Measurements from ENCODE around the genes PPM1K, HERC3 and TIGD2.

DNA sequence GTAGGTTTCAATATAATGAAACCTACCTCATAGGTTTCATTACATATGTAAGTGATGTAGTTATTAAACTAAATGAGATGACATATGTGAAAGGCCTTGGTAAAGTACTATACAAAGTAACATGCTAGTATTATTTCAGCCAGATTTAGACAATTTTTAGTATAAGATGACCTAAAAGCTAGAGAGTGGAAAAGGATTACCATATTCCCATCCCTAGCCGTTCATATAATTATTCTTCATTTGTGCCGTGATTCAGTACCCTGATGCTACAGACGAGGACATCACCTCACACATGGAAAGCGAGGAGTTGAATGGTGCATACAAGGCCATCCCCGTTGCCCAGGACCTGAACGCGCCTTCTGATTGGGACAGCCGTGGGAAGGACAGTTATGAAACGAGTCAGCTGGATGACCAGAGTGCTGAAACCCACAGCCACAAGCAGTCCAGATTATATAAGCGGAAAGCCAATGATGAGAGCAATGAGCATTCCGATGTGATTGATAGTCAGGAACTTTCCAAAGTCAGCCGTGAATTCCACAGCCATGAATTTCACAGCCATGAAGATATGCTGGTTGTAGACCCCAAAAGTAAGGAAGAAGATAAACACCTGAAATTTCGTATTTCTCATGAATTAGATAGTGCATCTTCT, 6.8 kb downstream of the SPP1 start:
- PRO-cap, 2 experiments: no peak in any of the 2 experiments

DNA sequence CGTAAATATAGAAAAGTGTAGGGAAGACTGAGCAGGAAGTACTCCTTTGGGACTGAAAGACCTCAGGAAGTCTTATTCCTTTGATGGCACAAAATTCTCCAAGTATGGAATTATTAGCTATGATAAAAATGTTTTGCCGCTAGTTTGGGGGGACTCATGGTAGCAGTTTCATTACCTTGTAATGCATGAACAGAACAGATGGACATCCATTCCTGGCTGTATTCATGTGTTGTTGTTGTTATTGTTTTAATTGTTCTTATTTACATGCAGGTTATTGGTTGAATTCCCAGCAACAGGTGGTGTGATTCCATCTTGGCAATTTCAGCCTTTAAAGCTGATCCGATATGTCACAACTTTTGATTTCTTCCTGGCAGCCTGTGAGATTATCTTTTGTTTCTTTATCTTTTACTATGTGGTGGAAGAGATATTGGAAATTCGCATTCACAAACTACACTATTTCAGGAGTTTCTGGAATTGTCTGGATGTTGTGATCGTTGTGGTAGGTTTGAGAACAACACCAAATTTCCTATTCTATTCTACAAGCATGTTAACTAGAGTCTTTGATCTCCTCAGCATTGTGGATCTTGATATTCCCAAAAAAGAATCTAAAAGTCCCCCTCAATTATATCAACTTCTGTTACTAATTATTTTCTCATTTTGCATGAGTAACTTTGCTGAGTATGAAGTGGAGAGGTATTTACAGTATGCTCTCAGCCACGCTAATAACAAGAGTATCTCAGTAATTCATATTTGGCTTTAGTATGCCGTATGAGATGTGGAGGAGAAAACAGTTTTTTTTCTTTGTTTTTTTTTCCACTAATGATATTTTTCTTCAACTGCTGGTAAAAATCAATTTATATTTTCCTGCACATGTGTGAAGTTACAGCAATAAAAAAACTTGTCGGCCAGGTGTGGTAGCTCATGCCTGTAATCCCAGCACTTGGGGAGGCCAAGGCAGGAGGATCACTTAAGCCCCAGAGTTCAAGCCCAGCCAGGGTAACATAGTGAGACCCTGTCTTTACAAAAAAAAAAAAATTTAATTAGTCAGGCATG, 39.3 kb downstream of the PKD2 start:
- PRO-cap, 2 experiments: no peak in any of the 2 experiments

DNA sequence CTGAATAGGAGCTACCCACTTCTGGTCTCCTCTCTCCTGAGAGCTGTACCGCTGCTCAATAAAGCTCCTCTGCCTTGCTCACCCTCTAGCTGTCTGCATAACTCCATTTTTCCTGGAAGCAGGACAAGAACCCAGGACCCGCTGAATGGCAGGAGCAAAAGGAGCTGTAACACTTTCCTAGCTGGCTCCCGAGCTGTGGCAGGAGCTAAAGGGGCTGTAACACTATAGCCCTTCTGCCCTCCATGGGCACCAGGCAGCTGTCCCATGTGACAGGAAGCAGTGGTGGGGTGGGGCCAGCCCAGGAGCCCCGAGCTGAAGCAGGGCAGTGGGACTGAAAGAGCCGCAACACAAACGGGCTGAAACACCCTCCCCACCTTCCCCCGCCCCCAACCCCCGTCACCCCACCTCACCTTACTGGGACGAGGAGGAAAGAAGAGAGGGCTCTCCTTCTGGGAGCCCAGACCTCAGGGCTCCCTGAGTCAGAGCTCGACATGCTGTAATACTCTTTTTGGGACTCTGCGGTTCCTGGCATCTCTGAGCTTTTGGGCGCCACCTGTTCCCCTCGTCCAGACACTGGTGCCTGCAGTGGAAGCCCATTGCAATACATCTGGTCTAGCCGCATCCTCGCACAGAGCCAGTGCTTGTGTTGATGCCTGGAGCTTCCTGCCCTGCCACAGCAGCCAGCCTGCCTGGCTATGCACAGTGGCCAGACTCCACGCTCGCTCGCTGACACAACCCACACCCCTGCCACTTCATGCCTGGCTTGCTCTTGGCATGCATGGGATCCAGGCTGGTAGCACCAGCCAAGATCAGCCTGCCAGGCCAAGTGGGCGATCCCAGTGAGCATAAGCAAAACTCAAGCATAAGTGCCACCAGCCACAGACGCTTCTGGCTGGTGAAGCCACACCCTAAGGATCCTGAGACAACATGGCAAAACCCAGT, 39.3 kb downstream of the PPM1K start:
- PRO-cap, 2 experiments: peak in 2 of 2 experiments; most common plus-strand start position 279 of the sequence (in 1); most common minus-strand start position 197 of the sequence (in 1)

DNA sequence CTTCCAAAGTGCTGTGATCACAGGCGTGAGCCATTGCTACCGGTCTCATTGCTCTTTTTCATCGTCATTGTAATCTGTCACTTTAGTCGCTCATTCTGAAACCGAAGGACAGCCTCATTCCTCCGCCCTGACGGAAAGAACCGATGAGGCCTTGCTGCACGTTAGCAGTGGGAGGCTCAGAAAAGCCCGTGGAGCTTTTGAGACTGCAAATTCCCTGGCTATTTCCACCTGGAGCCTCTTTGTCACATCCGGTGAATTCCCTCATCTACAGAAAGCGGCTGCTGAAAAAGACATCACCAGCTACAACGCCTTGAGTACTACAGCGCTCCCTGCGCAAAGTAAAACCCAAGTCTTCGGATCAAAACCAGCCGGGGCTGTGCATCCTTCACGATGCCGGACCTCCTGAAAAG, 996 bp downstream of the PPM1K start:
- PRO-cap, 2 experiments: peak in 1 of 2 experiments; most common plus-strand start position 293 of the sequence (in 1)

DNA sequence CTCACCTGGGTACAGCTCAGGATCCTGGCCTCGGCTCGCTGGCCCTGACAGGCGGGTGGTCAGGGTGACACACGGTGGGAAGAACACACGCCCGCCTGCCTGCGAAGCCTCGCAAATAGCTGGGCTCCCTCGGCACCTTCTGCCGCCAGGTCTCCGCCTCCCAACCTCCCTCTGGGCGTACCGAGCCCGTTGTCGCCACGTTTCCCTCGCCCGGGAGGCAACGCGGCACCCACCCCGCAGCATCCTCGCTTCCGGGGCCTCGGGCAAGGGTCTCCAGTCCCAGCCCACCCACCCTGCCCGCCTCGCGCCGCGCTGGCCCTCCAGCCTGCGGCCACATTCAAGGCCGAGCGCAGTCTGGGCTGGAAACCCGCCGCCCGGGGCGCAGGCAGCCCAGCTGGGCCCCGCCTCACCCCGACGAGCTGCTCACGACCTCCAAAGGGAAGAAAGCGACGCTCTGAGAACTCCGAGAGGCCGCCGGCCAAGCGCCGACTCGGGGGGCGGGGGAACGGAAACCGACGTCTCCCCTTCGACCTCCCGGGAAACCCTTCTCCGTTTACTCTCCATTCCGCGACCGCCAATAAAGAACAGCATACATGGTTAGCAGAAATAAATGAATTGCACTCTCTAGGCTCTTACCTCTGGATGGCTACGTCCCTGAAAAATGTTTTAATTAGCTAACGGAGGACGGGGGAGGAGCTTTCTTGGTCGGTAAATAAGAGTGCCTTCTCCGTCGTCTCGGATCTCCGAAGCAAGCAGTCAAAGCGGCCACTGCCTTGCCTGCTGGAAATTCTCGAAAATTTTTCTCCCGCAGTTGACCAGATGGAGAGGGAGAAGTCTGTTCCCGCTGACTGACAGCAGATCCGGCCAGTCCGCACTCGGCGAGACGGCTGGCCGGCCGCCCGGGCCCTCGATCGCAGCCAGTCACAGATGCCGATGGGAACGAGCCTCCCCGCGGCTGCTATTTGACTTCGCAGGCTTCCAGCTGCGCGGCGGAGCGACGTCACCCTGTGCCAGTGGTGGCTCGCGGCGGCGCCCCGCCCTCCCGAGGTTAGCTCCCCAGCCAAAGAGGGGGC, at the start of gene PPM1K:
Gene PPM1K (minus strand): TSS at position 792 of the 1,073 bp plus-strand sequence.
- PRO-cap, 2 experiments: peak in 2 of 2 experiments; most common plus-strand start position 435 of the sequence (in 1); most common minus-strand start position 492 of the sequence (in 2)

DNA sequence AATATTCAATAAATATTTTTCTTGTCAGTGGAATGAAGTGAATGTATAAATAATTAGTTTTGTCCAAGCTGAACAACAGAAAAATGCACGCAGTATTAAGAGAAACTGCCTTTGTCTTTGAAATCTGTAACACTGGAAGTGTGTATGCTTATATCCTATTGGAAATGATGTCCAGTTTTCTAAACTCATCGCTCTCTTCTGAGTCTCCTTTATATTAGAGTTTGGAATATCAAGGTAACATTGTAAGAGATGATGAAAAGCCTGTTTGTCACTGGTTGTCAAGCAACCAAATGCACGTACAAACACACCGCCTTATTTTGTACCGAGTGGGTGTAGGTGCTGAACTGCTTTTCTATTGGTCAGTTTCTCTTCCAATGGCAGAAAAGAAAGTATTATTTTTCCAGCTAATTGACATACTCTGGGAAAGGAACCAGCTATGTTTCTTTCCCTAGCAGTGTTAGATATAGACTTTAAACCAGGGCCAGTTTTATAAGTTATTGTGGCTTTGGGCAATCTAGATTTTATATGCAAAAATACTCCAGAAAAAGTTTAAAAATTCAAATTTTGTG, 6.6 kb upstream of the PPM1K start:
- PRO-cap, 2 experiments: no peak in any of the 2 experiments

DNA sequence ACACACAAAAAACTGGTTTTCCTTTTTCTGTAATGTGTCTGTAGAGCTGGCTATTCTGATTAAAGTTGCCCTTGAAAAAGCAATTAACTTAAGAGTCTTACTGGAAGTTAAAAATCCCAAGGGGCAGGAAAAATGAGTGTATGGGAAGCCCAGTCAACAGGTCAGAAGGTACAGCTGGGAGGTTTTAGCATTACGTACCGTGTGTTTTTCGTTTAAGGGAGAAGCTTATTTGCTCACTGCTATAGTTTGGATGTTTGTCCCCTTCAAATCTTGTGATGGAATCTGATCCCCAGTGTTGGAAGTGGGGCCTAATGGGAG, 37.1 kb upstream of the HERC6 start:
- PRO-cap, 2 experiments: no peak in any of the 2 experiments

DNA sequence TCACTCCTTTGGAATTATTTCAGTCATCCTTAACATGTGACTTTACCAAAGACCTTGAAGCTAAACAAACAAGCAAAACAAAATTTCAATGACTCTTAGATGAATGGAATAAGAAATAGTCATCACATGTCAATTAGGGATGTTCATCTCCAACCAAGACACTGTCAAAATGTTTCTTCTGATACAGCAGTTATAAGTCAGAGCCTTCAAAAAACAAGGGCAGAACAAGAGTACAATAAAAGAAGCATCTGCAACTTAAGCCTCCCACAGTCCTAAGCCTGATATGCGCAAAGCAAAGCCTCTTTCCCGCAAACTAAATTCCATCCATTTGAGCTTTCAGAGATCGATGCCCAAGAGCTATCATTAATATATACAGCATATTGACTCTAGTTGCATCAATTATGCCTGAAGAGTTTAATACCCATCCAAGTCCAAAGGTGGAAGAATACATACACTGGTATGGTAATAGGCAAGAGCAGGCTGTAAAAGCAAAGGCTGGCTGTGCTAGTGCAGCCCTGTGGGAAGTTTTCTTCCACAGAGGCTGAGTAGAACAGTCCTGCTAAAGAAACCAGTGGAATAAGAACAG, 2.3 kb downstream of the PIGY start:
- PRO-cap, 2 experiments: no peak in any of the 2 experiments

- PRO-cap, 2 experiments: peak in 2 of 2 experiments; most common plus-strand start chr4:88592659 (in 2); most common minus-strand start chr4:88592279 (in 1)
Observed at GRCh38 chr4:88592221-88592802, at the start of gene HERC3. Gene HERC3 (plus strand): TSS chr4:88592480.

GRCh38 chr4:88605614-88606413, 13.5 kb downstream of the HERC3 start:
- PRO-cap, 2 experiments: no peak in any of the 2 experiments

DNA sequence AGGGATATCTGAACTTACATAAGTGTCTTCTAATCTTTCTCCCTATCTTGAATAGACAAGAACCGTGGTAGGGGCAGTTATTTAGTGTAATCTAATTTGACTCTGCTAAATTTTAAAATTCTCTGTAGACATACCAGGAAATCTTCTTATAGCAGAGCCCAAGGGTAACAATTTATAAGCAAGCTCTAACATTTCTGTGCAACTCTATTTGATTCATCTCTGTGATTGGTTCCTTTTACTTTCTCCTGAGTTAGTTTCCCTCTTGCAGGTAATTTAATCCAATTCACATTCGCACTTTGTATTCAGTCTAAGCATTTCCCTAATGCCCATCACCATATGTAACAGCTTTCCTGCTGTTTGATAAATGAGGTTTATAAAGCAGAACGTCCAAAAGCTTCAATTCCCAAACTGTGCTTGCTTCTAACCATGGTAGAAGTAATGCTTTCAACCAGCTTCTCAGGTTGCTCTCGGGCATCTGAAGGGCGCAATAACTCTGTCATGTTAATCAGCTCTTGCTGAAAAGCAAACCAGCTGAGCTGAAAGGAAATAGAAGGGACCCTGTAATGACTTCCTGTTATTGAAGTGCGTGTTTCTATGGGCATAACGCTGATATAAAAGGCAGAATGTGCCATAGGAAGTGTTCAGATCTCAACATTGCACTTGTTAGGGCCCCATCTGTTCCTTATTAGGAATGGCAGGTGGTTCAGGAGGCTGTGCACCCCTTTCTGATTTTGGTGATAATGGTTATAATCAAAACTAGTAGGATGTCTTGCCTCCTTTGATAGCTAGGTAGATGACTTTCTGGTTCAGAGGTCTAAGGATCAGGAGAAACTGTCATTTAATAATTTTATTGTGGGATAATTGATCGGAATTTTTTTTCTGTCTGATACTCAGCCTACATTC, 21.1 kb downstream of the HERC3 start:
- PRO-cap, 2 experiments: no peak in any of the 2 experiments

GRCh38 chr4:89110541-89110817, 854 bp upstream of the TIGD2 start:
- PRO-cap, 2 experiments: no peak in any of the 2 experiments

DNA sequence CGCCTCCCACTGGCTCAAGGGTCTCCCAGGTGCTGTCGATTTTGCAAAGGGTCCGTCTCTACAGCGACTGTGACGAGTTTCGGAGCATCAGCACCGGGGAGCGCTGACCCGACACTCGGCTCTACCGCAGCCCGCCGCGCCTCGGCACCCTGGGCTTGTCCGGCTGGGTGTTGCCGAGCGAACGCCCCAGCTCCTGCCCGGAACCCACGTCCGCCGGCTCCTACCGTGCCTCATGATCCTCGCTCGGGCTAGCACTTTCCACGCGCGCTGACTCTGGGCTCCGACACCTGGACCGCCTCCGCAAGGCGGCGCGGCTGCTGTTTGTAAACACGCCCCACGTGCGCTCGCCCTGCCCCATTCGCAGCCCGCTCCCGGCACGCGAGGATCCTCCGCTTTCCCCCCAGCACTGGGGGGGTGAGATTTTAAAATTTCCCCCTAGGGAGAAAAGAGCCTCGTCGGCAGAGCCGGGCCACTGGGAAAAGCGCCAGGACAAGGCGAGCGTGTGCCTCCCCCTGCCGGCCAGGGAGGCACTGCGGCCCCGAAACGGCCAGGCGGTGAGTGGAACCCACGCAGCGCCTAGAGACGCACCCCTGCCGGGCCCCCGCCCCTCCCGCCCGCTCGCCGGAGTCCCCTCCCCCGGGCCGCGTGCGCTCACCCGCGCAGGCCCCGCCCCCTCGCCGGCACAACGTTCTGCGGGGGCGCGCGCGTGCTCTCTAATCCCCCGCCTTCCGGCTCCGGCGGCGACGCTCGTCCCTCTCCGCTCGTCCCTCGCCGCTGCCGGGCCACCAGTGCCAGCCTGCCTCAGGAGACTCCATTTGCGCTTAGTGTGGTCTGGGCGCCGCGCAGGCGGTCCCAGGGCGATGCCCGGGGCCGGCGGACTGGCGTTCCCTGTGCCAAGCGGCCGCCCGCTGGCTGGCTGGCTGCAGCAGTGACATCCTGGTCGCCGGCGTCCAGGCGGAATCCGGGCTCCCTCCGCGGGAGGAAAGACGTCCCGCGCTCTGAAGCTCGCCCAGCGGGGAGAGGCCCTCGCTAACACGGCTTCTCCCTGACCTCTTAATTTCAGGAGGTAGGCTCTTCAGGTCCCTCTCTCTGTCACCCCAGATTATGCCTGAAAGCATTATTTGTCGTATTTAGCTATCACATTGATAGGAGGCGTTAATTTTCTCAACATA, at the start of gene TIGD2:
Gene TIGD2 (plus strand): TSS at position 716 of the 1,172 bp plus-strand sequence.
- PRO-cap, 2 experiments: peak in 2 of 2 experiments; most common plus-strand start position 716 of the sequence (in 2); most common minus-strand start position 416 of the sequence (in 2)

DNA sequence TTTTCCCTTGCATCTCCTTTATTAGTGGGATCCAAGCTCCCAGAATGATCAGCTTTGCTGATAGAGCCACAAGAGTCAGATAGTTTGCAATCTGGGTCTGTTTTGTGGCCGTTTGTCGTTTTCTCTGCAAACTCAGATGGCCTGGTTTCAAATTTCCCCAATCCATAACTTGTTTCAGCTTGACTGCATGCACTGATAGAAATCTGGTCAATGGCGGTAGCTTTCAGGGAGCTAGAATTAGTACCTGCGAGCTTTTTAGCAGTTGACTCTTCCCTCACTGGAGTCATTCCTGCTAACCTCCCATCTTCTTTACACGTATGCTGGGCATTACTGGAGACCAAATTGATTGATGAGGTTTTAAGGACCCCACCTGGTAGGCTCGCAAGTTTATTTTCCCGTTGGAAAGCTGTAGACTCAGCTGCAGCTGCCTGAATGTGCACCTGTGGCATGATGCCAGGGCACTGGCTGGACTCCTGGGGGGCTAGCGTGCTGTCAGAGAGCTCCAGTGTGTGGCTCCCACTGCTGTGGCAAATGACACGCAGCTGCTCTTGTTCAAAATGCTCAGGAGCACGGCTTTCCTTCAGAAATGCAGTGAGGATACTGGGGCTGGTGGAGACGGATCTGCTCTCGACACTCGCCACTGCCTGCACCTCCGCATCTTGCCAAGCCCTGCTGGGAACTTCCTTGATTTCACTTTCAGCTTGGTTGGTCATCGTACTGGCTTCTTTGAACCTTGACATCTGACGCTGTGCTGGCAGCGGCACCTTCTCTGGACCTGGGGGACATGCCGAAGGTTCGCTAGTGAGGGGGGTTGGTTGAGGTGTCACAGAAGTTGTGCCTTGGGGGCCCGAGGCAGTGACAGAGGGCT, 58.9 kb downstream of the GPRIN3 start:
- PRO-cap, 2 experiments: no peak in any of the 2 experiments

- PRO-cap, 2 experiments: no peak in any of the 2 experiments
Observed at GRCh38 chr4:89829432-89829889, 7.5 kb downstream of the SNCA start.

DNA sequence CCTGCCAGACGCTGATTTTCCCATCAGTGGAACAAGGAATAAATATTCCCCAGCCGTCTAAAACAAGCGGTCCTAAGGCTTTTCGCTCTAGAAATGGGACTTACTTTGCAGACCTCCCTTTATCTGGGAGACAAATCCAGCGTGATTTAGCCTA, 813 bp upstream of the SNCA start:
- PRO-cap, 2 experiments: no peak in any of the 2 experiments

DNA sequence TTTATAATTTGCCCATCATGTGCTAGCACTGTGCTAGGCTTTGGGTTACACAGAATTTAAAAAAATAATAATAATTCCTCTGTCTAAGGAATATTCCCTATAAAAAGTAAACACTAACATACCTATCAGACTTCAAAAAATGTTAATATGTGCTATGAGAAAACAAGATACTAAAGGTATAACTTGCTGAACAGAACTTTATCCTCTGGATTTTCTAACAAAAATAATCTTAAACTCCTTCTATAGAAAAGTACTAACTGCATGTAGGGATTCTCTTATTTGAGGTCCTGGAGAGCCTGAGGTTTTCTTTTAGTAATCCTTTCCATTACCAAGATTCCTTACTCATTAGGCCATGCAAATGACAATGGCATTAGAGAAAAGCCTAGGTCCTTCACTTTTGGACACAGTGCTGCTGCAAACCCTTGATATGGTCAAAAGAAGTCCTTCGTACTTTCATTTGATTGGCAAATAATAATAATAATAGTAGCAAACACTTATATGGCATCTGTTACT, 3.1 kb downstream of the MMRN1 start:
- PRO-cap, 2 experiments: no peak in any of the 2 experiments

GRCh38 chr4:89898287-89898971, 3.8 kb downstream of the MMRN1 start:
- PRO-cap, 2 experiments: no peak in any of the 2 experiments

DNA sequence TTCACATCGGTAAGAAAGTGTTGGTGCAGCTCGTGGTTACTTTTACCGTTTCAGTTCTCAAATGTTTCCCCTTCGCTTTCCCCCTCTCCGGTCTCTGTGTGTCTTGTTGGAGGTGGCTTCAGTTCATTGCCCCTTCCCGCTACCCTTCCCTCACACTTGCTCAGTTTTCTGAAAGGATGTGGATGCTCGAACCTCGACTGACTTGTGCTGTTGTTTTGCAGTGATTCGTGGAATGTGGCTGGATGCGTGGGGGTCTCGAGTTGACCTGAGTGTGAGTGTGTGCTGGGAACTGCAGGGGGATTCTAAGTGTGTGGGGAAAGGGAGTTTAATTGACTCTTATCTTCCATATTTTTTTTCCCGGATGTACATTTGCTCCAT, 959 bp downstream of the GRID2 start:
- PRO-cap, 2 experiments: no peak in any of the 2 experiments

GRCh38 chr4:93827570-93827943, 996 bp upstream of the ATOH1 start:
- PRO-cap, 2 experiments: no peak in any of the 2 experiments

Measured in psoas muscle (tissue), 2 donors.